Frontal cortex (tissue), 2 donors: ENCODE measurements around the gene STK4.

- RAMPAGE, long total RNA: no peak
Observed at GRCh38 chr20:44576204-44576669, 6.1 kb upstream of the PKIG start.

DNA sequence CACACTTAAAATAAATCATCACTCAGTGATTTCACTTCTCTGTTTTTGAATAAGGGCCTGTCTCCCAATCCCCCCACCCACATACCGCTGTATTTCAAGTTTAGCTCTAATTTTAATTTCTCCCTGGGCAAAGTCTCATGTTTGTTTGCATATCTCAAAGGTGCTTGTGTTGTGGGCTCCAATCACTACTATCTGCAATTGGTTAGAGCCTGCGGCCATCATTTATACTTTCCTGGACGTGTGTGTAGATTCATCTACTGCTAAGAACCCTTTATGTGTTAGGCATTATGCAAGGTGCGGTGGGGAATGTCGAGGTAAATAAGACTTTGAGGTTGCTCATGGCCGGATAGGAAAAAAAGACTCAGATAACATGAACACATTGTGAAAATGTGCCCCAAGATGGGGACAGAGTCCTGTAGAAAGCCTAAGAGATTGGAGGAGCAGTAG, 5.3 kb downstream of the PKIG start:
- RAMPAGE, long total RNA: no peak

- RAMPAGE, long total RNA: no peak
Observed at GRCh38 chr20:44650568-44651037, 896 bp downstream of the ADA start.

DNA sequence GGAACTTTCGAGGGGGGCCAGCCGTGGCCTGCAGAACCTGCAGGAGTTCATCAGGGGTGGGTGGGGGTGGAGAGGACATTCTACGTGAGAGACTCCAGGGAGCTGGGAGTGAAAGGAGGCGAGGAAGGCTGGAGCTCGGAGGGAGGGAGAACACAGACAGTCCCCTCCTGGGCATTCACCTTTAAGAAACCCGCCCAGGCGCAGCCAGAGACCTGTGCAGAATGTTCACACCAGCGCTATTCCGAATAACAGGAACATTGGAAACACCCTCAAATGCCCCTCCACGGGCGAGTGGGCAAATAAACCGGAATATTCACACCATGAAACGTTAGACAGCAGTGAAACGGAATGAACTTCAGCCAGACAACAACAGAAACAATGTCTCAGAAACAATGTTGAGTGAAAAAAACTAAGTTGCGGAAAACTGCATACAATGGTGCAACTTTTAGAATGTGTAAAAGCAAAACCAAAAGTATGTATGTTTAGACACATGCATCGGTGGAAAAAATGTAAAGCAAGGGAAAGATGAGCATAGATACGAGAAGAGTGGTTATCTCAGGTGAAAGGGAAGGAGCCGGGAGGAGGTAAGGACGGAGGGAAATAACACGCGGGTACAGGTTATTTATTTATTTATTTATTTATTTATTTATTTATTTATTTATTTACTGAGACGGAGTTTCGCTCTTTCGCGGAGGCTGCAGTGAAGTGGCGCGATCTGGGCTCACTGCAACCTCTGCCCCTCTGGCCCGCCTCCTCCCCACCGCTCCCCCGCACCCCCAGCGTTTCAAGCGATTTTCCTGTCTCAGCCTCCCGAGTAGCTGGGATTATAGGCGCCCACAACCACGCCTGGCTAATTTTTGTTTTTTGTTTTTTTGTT, 856 bp upstream of the ADA start:
- RAMPAGE, long total RNA: no peak

DNA sequence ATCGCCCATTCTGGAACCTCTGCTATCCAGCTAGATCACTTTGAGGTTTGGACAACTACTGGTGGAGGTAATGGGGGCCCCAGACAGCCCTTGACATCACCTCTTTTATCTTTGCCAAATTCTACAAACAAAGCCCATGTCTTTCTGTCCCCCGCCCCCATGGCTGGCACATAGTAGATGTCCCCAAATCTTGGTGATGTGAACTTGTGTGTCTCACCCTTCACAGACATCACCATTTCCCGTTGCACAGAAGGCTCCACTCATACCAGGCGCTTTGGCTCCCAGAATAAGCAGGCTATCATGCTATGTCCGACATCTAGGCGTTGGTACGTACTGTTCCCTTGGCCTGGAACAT, 1.1 kb upstream of the CCN5 start:
- RAMPAGE, long total RNA: no peak

- RAMPAGE, long total RNA: no peak
Observed at GRCh38 chr20:44715656-44716125, 522 bp downstream of the CCN5 start.

- RAMPAGE, long total RNA: no peak
Observed at GRCh38 chr20:44716126-44716325, 857 bp downstream of the CCN5 start.

GRCh38 chr20:44894702-44895602, 9.4 kb downstream of the YWHAB start:
- RAMPAGE, long total RNA: no peak

GRCh38 chr20:44966163-44967261, at the start of gene STK4:
Gene STK4 (plus strand): TSS chr20:44966512.
- RAMPAGE, long total RNA: no peak

GRCh38 chr20:44979264-44979749, 13.0 kb downstream of the STK4 start:
- RAMPAGE, long total RNA: no peak

- RAMPAGE, long total RNA: no peak
Observed at GRCh38 chr20:44983432-44983662, 17.0 kb downstream of the STK4 start.

GRCh38 chr20:45154583-45155112, 20.1 kb upstream of the PI3 start:
- RAMPAGE, long total RNA: no peak

GRCh38 chr20:45448154-45448877, 21.2 kb upstream of the WFDC2 start:
- RAMPAGE, long total RNA: no peak

DNA sequence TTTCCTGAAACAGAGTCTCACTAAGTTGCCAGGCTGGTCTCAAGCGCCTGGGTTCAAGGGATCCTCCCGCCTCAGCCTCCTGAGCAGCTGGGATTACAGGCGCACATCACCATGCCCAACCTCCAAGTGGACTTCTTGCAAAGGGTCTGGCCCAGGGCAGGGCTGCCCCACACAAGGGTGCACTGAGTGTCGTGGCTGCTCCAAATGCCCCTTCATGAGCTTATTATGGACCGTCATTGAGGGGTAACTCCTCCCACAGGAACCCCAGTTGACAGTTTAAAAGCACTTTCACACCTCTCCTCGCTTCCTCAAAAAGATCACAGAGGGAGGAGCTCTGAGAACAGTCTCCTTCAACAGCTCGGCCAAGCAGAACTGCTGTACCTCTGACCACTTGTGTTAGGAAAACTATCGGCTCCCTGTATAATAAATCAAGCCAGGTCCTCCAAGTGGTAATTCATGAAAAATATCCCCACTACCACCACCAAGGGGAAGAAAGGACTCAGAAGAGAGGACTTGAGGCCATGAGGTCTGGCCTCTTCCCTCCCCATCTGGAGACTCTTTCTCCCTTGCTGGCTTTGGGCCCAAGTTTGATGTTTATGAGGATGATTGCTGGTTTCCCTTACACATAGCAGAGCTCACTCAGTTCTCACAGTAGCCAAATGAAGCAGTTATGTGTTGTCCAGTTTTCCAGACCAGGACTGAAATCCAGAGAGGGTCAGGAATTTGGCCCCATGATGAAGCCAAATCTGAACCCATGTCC, 8.6 kb downstream of the SNX21 start:
- RAMPAGE, long total RNA: no peak

DNA sequence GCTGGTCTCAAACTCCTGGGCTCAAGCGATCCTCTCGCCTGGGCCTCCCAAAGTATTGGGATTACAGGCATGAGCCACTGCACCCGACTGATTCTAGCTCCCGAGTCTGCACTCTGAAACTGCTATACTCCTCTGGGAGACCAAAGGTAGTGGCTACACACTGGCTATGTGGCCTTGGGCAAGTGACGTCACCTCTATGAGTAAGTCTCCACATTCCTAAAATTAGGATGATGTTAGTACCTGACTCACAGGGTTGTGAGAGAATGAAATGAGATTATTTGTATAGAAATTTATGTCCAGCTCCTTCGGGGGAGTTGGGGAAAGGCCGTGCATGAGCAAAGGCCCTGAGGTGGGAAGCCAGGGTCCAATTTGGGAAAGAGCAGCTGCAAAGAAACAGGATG, 6.3 kb downstream of the PLTP start:
- RAMPAGE, long total RNA: no peak

DNA sequence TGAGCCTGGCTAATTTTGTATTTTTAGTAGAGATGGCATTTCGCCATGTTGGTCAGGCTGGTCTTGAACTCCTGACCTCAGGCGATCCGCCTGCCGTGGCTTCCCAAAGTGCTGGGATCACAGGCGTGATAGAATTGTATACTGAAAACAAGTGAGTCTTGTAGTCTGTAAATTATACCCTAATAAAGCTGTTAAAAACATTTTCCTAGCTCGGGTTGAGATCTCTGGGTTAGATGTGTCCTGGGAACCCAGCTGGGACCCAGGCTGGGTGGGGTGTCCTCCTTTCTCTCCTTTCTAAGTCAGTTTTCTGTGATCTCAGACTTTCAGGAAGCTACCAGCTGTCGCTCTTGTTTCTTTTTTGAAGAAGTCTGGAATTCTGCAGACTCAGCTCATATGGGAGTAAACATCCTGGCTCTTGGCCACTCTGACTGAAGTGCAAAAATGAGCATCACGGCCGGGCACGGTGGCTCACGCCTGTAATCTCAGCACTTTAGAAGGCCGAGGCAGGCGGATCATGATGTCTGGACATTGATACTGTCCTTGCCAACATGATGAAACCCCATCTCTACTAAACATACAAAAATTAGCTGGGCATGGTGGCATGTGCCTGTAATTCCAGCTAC, 10.0 kb upstream of the PCIF1 start:
- RAMPAGE, long total RNA: no peak

DNA sequence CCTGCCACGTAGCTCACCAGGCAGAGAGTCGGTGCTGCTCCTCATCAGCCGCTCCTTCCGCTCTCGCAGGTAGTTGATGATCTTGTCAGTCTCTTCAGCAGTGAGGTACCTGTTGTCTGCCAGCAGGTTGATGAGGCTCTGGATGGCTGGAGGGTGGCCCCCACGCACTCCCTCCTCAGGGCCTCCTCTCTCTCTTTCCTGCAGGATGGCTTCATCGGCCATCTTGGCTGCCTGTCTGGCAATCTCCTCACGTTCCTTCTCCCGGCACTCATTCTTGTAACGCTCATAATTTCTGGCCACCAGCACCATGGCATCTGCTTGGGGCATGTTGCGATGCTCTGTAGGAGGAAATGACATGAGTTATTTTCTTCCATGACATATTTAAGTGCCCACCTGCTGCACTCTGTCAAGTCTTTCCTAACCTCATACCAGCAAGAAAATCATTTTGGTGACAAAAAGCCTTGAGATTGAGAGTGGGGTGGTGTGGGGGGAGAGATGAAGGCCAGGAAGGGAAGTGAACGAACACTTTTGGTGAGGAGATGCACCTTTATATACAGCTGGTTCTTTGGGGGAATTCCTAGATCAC, 26.3 kb downstream of the NCOA5 start:
- RAMPAGE, long total RNA: no peak

GRCh38 chr20:46206828-46207258, 88.7 kb downstream of the CD40 start:
- RAMPAGE, long total RNA: no peak

DNA sequence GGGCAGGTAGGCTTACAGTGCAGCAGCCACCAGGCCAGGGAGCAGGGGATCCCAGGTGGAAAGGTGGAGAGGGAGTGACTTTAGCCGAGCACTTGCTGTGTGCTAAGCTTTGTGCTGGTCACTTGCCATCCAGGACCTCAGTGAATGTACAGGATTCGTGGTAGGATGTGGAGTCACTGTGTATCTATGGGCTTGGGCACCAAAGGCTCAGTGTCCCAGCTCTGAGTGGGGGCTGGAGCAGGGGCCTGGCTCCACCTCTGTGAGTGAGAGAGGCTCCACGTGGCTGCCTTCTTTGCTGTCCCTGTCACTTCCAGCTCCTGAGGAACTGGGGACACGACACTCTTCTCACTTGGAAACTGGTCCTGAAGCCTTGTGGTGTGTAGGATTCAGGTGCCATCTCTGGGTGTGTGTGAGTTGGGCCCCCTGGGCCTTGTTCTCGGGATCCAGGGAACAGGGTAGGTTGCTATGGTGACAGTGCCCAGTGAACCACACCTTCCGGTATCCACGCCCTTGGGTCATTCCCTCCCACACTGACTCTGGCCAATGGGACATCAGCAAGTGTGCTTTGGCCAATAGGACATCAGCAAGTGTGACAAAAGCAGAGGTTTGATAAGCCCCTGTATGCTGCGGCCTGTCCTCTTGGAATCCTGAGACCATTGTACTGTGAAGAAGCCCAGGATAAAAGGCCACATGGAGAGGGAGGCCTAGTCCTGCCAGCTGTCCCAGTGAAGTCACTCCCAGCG, 87.7 kb downstream of the CDH22 start:
- RAMPAGE, long total RNA: no peak

DNA sequence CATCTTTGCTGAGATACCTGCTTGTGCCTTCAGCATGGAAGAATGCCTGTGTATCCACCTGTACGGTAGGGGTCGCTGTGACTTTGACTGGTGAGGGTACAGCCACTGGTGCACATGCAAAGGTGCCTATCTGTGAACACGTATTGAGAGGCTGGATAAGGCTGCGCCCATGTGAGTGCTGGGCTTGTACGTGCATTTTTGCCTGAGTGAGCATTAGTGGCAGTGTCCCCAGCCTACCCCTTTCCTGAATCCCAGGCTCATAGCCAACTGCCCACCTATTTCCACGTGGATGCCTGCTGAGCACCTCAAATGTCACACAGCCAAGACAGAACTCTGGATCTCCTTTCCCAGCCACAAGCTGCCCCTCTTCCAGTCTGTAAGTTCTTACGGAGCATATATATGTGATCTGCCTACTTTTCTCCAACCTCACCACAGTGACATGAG, 1.2 kb upstream of the SLC2A10 start:
- RAMPAGE, long total RNA: no peak